ENCODE measurements around the gene SRSF10.

DNA sequence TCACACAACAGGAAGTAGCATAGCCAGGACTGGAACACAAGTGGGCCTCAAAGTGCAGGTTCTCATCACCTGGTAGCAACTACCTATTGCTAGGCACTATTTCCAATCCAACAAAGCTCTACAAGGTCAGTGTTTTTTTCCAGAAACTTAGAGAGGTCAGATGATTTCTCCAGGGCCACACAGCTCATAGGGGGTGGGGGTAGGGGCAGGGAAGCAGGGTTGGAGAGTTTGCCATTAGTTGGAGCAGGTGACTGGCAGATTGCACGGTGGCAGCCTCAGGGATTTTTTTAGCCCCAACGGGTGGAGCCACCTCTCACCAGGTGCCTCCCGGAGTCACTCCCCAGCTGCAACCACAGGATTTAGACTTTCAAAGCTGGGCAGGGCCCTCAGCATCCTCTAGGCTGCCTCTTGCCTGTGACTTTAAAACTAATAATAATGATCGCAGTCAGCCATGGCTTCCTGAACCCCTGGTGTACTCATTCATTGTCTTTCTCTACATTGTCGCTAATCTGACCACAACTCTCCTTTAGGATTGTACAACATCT lies 52.6 kb upstream of the ID3 start:
- PRO-cap: no peak

GRCh38 chr1:23692358-23693303 lies 1.0 kb downstream of the RPL11 start:
- PRO-cap: no peak

DNA sequence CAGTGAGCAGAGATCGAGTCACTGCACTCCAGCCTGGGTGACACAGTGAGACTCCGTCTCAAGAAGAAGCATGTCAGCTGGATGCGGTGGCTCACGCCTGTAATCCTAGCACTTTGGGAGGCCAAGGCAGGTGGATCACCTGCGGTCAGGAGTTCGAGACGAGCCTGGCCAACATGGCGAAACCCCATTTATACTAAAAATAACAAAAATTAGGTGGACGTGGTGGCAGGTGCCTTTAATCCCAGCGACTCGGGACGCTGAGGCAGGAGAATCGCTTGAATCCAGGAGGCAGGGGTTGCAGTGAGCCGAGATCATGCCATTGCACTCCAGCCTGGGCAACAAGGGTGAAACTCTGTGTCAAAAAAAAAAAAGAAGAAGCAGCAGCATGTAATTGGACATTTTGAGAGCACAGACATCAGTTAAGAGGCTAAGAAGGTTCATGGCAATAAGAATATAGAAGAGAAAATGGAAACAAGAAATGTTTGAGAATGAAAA lies 11.9 kb upstream of the ELOA start:
- PRO-cap: no peak

- PRO-cap: no peak
Measured at GRCh38 chr1:23785602-23786232, 5.2 kb upstream of the LYPLA2 start.

DNA sequence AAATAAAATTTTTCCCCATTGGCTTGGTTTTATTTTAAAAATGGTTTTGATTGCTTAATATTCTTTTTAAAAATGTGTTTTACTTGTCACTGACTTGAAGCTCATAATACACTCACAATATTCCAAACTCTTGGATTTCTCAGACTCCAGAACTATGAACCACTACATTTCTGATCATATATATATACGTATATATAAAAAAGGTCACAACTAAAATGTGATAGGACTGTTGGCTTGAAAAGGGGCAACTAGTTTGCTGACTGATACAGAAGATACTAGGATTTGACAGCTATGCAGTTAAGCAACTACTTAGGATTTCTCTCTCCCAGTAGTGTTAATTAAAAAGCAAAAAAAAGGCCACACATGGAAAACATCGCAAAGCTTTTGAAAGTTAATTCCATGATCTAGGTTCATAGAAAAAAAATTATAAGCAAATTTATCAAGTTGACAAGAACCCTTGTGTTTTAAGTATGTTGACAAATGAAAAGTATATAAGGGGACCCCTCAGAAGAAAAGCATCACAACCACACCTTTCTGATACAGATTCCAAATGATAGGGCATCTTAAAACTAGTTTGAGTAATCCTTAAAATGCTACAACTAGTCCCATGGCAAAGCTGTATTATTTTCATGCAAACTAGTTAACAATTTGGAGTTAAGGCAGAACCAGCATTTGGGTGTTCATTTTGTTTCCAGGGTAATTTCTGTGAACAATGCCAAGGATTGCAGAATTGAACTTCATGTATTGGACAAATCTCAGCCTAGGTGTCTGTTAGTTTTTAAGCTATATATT lies 4.0 kb downstream of the PNRC2 start:
- PRO-cap: no peak

GRCh38 chr1:23980201-23981153 lies at the start of gene SRSF10:
SRSF10 (minus strand) TSS chr1:23980327.
- PRO-cap: bidirectional peak, plus-strand start at chr1:23980514, minus-strand start at chr1:23980327

DNA sequence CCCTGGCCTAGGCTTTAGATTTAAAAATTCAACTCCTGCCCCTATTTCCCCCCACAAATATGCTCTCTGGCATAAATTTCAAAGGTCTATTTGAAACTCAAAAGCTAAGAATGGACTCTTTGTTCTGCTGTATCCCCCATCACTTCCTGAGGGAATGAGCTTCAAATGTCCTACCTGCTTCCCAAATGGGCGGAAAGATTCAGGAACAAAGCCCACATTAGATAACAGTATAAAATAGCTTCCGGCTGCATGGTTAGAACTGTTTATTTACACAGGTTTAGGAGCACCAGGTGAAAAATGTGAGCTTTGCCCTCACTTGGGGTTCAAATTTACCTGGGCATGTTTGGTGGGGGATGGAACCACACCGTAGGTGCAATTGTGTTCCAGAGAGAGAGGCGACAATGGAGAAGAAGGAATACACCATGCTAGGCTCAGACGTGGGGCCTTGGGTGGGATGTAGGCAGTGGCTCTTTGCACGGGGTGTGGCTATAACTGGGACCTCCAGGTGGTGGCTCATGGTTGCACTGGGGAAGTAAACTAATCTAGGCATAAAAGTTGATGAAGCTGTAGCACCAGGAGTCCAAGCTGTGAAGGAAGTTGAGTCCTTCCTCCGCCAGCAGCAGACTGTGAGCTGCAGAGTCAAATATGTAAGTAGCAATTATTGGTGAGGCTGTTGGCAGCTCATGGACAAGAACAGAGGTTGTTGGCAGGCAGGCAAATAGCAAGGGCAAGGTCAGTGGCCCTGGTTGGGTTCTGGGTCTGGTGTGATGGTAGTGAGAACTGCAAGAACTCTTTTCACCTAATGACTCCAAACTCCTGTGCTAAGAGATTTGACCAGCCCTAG lies 41.5 kb upstream of the SRSF10 start:
- PRO-cap: no peak

GRCh38 chr1:24109734-24110026 lies 2.3 kb downstream of the MYOM3 start:
- PRO-cap: no peak

DNA sequence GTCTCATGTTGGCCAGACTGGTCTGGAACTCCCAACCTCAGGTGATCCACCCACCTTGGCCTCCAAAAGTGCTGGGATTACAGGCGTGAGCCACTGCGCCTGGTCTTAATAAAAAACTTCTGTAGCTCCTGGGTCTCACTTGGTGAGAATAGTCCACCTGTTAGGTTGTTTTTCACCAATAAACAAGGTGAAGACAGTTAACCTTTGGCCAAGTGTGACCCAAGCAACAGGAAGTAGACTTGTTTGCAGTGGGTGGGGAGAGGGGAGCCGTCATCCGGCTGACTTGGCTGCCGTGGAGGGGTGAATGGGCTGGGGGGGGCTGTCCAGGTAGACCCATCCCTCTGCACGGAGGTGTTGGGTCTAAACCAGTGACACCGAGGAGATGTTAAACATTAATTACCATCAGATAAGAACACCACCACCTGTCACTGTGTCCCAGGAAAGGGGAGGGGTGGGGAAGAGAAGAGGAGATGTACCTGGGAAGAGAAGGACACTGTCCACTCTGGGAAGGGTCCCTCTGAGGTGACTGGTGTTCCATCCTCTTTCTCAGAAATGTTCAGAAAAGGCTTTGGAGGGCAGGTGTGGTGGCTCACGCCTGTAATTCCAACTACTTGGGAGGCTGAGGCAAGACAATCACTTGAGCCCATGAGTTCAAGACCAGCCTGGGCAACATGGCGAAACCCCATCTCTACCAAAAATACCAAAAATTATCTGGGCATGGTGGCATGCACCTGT lies 6.5 kb upstream of the MYOM3 start:
- PRO-cap: no peak

DNA sequence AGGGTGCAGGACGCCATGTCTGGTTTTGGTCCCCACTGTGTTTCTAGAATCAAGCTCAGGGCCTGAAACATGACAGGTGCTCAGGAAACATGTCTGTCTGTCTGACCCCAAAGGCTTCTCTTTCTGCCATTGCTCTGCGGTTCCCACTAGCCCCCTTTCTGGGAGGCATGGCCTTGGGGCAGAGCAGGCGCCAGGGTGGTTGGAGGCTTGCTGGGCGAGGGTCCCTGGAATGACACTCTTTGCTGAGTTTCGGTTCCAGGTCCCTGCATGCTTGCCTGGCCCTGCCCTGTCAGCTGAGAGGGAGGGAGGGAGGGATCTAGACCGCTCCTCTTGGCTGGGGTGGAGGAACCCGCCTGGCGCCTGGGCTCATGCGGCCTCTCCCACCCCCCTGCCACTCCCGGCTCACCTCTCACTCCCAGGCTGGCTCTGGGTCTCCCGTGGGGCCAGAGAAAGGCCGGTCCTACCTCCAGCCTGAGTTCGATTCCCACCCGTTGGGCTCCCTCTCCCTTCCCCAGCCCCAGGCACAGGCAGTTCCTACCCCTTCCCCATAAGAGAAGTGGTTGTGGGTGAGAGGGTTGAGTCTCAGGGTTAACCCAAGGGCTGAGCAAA lies 18.9 kb upstream of the IFNLR1 start:
- PRO-cap: no peak

DNA sequence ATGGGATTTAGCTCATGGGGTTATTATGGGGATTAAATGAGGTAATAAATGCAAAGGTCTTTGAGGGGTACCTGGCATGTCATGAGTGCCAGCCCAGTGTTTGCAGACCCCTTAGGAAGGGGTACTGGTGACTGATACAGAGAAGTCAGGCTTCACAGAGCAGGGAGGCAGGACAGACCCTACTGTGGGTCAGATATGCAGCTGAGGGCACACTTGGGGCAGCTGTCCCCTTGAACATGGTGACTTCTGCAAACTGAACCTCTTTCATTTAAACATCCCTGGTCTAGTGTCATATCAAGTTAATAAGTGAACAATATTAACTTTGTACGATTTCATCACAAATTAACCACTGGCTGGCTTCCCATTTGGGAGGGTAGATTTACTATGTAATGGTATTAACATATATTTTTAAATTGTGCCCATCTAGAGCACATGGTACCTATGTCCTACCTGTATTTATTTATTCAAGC lies 25.9 kb downstream of the STPG1 start:
- PRO-cap: no peak

DNA sequence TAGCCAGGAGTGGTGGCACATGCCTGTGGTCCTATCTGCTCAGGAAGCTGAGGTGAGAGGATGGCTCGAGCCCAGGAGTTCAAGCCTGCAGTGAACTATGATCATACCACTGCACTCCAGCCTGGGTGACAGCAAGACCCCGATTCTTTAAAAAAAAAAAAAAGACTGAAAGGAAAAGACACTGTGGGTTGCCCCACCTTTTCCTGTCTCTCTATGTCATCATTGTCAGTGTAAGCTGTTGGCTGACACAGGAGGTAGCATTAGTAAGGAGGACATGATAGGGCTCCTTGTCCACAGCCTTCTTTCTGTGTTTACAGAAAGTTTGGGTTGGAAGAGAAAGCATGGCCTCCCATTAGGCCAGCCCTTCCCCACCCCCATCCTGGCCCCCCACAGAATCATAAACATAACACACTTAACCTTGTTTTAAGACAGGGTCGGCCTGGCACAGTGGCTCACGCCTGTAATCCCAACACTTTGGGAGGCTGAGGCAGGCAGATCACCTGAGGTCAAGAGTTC lies 20.6 kb upstream of the RCAN3 start:
- PRO-cap: no peak

- PRO-cap: no peak
Measured at GRCh38 chr1:24507380-24507907, 4.8 kb downstream of the RCAN3 start.

DNA sequence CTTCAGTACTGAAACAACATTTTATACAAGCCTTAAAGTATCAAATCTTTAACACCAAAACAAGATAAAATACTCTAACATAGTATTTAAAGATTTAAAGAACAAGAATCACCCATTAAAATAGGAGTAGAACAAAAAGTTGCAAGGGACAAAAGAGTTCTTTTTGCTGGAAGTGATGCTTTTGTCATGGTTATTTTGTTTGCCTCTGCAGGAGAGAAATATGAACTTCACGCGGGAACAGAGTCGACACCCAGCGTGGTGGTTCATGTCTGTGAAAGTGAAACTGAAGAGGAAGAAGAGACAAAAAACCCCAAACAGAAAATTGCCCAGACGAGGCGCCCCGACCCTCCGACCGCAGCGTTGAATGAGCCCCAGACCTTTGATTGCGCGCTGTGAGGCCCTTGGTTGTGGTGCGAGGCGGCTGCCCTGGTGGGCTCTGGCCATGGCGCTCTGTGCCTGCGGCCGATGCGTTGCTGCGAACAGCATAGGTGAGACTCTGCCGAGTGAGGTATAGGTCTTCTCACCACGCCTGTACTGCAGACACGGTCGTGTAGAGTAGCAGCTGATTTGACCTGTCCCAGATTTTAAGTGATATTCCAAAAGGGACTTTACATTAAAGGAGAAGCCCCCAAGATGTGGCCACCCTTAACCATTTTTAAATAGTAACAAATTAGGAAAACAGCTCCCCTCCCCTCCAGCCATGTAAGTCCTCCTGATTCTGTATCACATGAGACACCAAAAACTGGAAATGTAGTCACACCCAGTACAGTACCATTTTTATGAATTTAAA lies 20.8 kb upstream of the NCMAP start:
- PRO-cap: no peak

- PRO-cap: no peak
Measured at GRCh38 chr1:24558991-24559785, 3.3 kb downstream of the NCMAP start.

DNA sequence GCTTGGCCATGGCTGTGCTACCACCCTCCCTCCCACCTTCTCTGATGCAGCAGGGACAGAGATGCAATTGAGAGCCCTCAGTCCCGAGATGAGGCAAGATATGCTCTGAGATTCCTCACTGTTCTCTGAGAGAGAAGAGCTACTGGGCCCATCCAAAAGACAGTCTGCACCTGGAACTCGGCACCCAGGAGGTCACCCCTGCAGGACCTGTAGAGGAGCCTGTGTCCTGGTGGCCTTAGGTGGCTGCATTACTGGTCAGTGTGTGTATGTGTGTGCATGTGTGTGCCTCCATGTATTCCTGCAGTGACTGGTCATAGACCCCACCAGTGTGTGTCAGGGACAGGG lies 33.5 kb downstream of the NCMAP start:
- PRO-cap: no peak

GRCh38 chr1:24743369-24743703 lies 1.9 kb upstream of the CLIC4 start:
- PRO-cap: no peak

- PRO-cap: no peak
Measured at GRCh38 chr1:24760688-24761151, 15.5 kb downstream of the CLIC4 start.

GRCh38 chr1:24805425-24805888 lies 60.2 kb downstream of the CLIC4 start:
- PRO-cap: no peak

DNA sequence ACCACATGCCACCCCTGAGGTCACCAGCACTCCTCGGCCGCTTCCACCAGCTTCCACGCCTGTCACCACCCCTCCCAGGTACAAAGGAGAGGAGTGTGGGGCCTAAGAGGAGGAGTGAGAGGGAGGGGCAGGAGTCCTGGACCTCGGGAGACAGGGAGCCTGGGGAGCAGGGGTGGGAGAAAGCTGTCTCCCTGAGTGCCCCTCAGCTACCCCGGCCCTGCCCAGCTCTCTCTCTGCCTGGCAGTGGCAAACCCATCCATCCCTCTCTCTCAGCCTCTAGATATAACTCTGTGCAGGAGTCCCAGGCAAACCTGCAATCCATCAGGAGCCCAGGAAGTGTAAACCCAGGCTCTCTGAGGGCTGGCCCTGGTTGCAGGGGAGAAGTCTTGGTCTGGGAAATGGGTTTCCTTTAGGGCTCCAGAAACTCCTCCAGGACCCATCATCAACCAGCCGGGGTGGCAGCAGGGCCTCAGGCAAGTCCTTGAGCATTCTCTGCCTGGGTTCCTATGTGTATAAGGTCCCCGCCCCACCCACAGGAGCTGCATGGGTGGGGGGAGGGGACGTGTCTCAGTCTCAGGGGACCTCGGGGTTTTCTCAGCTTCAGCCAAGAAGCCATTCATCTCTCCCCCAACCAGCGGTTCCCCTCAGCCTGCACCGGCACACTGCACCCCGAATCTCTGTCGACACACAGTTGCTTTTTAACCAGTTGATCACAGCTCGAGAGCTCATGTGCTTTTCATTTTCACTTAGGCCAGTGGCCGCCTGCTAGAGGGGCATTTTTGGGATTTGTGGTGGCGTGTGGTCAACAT lies 6.7 kb downstream of the RUNX3 start:
- PRO-cap: no peak